ENCODE results near the gene SPATA5L1.

DNA sequence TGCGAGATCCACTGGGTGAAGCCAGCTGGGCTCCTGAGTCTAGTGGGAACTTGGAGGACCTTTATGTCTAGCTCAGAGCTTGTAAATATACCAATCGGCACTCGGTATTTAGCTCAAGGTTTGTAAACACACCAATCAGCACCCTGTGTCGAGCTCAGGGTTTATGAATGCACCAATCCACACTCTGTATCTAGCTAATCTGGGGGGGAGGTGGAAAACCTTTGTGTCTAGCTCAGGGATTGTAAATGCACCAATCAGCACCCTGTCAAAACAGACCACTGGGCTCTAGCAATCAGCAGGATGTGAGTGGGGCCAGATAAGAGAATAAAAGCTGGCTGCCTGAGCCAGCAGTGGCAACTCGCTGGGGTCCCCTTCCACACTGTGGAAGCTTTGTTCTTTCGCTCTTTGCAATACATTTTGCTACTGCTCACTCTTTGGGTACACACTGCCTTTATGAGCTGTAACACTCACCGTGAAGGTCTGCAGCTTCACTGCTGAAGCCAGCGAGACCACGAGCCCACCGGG lies 12.3 kb downstream of the SORD start:
- RRBS = no CpG with 5 or more reads among the region's 10 CpGs

DNA sequence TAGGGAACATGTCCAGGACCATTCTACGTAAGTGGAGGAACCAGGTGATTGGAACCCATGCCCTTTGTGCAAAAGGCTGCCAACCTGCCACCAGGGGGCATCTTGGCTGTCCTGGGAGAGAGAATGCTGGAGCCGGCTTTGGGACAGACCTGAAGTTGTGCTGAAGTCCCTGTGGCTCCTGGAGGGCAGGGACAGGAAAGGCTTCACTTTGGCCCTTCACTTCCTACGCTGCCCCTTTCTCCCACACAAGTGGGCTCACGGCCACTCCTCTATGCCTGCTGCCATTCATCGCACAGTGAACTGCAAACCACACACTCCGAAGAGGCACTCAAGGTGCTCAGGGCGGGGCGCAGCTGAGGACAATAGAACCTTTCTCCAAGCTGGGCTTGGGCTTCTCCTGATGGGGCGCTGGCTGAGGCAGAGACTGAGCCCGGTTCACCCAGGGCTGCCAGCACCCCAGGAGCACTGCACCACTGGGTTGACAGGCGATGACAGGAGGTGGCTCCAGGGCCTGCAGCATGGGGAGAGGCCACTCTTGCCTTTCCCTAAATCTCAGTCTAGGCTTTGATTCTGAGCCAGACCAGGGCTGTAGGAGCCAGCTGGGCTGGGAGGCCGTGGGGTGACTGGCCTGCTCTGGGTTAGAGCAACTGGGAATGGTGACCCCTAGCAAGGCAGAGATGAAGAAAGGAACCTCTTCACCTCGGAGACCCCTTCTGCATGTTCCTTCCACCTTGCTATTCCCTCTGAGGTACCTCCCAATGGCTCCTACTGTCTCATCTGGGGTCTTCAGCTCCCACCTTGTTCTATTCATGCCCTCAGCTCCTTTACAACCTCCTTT lies 8.3 kb downstream of the SHF start:
- RRBS = no CpG with 5 or more reads among the region's 13 CpGs

- RRBS = no CpG with 5 or more reads among the region's 6 CpGs
Observed at GRCh38 chr15:45331768-45332306, 46.5 kb downstream of the GATM start.

DNA sequence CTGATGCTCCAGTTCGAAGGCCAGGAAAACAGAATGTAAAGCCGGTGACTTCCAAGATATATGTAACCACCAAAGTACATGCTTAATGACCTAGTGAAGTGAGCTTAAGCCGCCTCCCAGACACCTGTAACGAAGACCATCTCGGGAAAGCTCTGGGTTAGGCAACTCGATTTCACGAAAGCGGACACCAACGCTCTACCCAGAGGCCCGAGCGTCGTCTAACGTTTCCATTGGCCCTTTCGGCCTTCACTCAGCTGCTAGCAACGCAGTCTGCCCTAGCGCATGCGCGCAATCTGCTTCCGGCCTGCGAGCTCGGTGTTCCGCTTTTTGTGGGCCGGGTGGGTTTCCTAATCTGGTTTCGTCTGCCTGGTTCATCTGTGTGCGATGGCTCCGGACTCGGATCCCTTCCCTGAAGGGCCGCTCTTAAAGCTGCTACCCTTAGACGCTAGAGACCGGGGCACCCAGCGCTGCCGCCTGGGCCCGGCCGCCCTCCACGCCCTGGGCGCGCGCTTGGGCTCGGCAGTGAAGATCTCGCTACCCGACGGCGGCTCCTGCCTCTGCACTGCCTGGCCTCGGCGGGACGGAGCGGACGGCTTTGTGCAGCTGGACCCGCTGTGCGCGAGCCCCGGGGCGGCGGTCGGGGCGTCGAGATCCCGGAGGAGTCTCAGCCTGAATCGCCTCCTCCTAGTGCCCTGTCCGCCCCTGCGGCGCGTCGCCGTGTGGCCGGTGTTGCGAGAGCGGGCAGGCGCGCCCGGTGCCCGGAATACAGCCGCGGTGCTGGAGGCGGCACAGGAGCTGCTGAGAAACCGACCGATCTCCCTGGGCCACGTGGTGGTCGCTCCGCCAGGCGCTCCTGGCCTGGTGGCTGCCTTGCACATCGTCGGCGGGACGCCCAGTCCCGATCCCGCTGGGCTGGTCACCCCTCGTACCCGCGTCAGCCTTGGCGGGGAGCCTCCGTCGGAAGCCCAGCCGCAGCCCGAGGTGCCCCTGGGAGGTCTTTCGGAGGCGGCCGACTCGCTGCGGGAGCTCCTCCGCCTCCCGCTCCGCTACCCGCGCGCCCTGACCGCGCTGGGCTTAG lies at the start of gene SPATA5L1:
SPATA5L1 (plus strand) TSS at position 291 of the 1,078 bp plus-strand sequence.
- RRBS = 2% methylated on average over 17 of the region's 108 CpGs

GRCh38 chr15:45435078-45435558 lies 4.7 kb downstream of the C15orf48 start:
- RRBS = no CpG with 5 or more reads among the region's 4 CpGs

- RRBS = no CpG with 5 or more reads among the region's 4 CpGs
Observed at GRCh38 chr15:45631340-45631918, 3.4 kb upstream of the SQOR start.

DNA sequence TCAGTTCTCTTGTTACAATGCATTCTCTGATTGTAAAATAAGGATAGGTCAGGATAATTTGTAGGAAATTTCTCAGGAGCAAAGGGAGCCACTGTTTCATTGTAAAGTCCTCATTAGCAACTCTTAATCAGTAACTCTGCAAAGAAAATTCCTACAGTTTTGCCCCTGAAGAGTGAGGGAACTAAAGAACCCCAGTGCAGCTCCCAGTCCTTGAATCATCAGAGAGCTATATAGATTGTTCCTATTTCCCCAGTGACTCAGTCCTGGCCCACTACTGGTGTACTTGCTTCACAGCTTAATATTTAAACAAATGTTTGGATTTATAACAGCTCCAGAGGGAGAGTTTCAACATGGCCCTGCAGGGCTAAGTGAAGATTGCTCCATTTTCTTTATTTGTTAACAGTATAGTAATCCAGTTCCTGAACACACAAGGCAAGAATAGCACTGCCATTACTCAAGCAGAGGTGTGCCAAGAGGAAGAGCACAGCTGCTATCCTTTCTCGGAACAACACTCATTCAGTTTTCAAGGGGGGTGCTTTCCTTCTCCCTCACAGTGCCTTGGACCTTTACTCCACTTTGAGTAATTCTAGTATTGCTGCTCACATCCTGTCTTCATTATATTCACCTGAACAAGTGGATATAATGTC lies 6.5 kb downstream of the SQOR start:
- RRBS = no CpG with 5 or more reads among the region's 1 CpG

DNA sequence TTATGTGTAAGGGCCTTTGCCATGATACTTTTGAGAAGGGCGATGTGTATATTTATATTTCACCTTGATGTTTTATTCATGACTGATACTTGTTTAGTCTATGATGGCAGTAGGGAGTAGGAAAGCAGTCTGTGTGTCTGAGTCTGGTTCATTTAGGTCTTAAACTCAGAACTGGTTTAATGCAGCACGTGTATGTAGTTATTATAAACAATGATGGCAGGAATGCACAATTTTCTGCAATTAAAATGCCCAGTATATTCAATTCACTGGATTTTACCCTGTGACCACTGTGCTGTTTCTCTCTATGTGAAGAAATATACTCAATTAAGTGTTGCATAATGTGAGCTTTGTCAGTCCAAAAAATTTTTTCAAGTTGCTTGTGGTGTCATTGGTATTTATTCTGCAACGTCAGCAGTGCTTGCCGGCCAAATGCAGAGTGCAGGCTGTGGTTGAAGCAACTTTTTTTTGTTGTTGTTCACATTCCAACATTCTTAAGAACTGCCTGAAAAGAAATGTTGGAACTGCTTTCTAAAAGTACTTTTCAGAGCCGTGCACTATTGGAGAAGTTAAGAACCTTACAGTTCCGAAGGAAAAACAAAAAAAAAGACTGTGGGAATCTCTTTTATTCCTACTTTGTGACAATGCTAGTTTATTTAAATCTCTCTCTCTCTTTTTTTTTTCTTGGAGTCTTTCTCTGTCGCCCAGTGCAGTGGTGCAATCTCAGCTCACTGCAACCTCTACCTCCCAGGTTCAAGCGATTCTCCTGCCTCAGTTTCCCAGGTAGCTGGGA lies 423.5 kb upstream of the SEMA6D start:
- RRBS = no CpG with 5 or more reads among the region's 8 CpGs

- RRBS = no CpG with 5 or more reads among the region's 2 CpGs
Observed at GRCh38 chr15:47756787-47757290, 39.5 kb downstream of the SEMA6D start.

DNA sequence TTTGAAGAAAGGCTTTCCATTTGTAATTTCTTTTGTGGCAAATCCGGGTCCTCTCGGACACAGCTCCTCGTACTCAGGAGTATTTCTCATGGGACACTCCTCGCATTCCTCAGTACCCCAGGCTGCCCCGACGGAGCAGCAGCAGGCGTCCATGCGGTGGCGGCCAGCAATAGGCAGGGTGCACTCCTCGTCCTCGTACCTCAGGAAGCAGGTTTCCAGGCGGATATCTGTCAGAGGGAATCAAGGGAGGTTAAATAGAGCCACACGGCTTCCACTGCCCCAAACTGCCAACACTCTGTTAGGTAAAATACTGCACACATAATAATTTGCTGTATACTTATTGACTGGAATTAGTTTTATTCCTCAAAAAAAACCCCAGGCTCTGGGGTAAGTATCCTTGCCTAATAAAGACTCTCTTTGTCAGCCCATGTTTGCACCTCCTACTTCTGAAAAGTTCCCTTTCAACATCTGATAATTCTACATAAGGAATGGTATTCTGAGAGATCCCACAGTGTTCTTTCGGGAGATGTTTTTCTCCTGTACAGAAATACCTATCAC lies 155.6 kb downstream of the FBN1 start:
- RRBS = no CpG with 5 or more reads among the region's 14 CpGs

DNA sequence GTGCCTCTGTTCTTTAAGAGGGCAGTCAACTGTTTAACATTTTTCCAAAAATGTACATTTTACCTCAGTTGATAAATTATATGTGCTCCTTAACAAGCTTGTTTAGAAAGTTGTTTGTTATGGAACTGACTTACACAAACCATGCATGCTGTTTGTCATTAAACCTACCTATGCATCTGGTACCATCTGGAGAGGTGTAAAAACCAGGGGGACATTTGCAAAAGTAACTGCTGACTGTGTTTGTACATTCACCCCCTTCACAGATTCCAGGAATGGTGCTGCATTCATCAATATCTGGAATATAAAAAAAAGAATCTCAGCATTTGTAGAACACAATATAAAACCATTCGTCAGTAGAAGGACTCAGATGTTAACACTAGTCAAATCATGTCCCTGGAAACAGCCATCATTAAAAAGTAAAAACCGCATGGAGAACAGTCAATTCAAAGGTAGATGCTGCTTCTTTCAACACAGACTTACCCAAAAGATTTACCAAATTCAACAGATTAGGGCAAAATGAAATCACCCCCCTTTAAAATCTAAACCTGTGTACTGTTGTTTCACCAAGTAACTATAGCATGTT lies 119.5 kb downstream of the FBN1 start:
- RRBS = no CpG with 5 or more reads among the region's 2 CpGs

DNA sequence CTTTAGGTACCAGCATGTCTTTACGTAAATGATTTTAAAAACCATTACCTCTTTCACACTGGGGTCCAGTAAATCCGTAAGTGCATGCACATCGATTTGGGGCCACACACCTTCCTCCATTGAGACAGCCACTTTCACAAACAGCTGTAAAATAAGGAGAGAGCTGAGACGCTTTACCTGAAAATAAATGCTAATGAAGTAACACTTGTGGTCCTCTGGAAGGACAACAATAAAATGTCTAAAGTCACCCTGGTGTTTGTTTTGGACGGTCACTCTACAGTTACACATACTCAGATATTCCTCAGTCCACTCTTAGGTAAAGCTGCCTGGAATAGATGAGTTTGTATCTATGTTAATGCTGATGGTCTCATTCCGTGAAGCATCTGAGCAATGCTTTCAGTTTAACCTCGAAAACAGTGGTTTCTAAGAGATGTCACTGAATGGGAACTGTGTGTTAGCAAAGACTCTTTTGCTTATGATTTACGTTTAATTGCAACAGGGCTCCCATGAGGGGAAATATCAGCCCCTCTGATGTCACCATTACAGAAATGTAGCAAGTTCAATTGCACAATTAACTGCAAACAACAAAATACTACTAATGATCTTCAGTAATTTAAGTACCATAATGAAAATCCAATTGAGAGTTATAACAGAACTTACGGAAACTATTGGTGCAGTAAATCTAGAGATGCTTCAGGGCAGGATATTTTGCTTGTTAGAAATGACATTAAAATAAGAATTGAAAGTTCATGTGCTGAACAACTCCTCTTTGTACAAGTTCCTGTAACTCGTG lies 49.1 kb downstream of the FBN1 start:
- RRBS = no CpG with 5 or more reads among the region's 10 CpGs

DNA sequence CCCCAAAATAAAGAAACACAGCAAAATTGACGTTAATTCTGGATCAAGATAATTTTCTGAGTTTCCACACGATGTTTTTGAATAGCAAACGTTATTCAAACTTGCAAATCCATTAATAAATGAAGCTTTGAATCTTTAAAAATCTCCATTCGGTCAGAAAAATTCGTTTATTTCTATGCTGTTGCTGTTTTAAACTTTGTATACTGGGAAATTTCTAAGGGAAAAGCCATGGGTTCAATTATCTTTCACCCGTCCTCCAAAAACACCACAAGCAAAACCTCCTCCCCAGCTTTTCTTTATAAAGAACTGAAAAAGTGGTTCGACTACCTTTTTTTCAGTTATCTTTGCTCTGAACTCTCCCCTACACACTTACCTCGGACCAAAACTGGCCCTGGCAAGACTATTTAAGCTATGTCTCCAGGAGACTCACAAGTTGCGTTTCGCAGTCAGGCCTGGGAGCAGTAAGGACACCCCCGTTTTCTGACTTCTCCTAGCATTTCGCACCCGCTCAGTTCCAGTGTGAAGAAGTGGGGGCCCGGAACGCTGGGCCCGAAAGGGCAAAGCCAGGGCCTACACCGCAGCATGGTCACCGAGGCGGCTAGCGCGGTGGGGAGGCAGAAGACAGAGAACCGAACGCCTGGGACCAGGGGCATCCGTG lies 663 bp downstream of the COPS2 start:
- RRBS = no CpG with 5 or more reads among the region's 24 CpGs

DNA sequence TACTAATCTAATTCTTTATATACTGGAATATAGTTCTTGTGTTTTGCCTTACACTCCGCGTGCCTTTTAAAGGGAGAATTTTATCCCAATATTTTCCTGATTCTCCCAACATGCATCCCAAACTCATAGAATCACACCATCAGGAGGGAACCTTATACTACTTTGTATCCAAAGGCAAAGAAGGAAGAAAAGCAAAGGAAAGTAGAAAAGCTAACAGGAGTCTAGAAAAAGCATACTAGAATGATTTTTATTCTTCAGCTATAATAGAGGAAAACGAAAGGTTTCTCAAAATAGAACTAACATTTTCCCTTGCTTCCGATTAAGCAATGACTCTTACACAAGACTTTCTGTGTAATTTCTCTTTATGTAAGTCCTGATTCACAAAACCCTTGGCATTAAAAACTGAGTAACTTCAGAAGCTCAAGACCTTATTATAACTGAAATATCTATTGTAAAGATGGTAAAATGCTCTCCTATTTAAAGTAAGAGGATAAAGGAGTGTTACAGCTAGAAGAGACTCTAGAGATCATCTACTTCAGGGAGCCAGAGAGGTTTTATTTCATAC lies 97.3 kb downstream of the DTWD1 start:
- RRBS = no CpG with 5 or more reads among the region's 4 CpGs

GRCh38 chr15:50088432-50088821 lies 30.6 kb downstream of the ATP8B4 start:
- RRBS = no CpG with 5 or more reads among the region's 5 CpGs

DNA sequence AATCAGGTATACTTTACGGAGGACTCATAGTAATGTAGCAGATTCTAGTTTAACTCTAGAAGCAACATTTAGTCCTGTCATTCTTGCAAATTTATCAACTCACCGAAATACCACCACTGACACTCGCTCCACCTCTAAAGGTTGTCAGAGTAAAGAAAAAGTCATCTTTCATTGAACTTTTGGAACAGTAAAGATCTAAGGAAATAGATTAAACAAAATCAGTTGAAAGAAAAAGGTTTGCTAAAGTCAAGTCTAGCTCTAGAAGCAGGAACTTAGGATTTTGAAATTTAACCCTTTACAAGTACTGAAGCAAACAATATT lies 8.8 kb downstream of the ATP8B4 start:
- RRBS = no CpG with 5 or more reads among the region's 3 CpGs

DNA sequence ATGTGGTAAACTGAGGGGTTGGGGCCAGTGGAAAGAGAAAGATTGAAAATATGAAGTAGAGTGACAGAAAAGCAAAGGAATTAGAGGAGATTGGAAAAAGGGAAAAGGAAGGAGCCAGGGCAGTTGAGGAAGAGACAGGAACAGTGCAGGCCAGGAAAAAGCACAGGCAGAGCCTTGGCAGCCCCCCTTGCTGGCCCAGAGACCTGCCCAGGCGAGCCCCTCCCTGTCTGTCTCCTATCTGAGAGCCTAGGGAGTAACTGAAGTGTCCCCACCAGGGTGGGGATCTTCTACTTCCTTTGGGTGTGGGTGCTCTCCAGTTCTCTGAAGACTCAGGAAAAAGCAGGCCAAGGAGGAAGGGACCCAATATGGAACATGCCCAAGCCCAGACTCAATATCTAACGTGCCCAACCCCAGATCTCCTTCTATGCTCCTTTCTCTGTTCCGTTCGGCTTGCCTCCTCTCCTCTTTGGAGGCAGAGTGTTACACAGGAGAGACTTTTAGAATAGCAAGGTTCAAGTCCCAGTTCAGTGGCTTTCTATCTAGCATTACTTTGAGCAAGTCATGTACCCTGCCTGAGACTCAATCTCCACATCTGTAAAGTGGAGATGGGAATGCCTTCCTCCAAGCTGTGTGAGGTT lies 6.8 kb downstream of the ATP8B4 start:
- RRBS = no CpG with 5 or more reads among the region's 4 CpGs

- RRBS = no CpG with 5 or more reads among the region's 12 CpGs
Observed at GRCh38 chr15:50181212-50181838, 671 bp upstream of the SLC27A2 start.

- RRBS = no CpG with 5 or more reads among the region's 3 CpGs
Observed at GRCh38 chr15:50184895-50185408, 3.0 kb downstream of the SLC27A2 start.